Tongue (tissue), 2 donors: ENCODE data around the gene PSMD6.

GRCh38 chr3:60213172-60213844, 1037.9 kb downstream of the FHIT start:
- RAMPAGE, long total RNA: no peak

DNA sequence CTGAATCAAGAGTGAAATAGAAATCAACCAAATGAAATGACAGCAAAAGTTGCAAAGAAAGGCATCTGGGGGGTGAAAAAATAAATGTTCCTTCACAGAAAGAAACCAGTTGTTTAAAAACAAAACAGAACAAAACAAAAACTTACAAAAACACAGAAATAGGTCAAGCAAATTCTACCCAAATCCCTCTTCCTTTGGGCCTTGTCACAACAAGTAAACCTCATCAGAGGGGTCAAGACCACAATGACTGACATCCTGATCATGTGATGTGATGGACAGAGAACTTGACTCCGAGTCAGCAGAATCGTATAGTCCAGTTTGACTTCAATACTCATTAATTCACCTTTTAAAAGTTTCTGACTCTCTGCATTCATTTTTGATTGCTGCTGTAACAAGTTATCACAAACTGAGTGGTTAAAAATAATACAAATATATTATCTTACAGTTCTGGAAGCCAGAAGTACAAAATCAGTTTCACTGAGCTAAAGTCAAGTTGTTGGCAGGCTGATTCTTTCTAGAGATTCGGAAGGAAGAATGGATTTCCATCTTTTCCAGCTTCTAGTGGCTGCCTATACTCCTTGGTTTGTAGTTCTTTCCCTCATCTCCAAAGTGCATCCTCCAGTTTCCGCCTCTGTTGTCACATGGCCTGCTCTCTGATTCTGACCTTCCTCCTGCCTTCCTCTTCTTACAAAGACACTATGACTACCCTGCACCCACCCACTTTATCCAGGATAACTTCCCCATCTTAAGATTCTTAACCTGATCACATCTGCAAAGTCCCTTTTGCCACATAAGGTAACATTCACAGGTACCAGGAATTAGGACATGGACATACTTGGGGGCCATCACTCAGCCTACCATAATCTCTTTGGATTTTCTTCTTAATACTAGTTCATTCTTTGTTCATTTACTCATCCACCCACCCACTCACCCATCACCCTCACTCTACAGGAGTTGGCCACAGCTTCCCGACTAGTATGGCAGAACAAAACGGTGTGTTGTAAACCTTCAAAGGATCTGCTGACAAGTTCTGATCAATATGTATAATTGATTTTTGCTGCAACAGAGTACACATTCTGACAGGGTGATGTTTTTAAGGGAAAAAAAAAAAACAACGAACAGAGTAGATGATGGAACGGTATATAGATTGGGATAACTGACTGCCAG, 932.5 kb downstream of the FHIT start:
- RAMPAGE, long total RNA: no peak

DNA sequence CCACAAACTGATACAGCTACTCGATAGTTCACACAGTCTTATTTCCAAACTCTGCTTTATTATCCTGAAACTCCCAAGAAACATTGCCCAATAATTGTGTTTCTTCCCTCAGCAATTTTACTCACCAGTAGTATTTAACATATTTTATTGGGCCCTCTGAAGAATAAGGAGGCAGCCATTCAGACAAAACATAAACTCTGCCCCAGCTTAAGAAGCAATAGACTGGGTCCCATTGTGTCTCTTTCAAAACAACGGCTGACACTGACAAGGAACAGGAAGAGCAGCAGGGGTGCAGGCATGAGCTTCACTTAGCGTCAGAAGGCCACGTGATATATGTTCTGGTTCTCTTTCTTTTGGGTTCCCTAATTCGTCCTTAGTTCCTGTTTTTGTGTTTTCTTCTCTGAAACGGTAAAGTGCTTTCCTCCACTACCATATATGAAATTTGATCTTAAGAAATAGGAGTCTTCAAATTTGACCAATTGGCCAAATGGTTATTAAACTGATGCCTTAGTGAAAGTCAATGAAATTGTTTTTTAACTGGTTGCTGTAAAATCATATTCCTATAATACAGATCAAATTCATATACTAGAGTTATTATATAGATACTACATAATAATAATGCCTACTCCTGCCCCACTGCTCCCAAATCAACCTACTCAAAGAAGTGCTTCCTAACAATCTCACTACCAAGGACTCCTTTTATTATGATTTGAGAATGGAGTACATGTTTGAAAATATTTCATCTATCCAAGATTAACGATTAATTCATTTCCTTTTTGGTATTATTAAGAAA, 242.1 kb downstream of the FHIT start:
- RAMPAGE, long total RNA: no peak

DNA sequence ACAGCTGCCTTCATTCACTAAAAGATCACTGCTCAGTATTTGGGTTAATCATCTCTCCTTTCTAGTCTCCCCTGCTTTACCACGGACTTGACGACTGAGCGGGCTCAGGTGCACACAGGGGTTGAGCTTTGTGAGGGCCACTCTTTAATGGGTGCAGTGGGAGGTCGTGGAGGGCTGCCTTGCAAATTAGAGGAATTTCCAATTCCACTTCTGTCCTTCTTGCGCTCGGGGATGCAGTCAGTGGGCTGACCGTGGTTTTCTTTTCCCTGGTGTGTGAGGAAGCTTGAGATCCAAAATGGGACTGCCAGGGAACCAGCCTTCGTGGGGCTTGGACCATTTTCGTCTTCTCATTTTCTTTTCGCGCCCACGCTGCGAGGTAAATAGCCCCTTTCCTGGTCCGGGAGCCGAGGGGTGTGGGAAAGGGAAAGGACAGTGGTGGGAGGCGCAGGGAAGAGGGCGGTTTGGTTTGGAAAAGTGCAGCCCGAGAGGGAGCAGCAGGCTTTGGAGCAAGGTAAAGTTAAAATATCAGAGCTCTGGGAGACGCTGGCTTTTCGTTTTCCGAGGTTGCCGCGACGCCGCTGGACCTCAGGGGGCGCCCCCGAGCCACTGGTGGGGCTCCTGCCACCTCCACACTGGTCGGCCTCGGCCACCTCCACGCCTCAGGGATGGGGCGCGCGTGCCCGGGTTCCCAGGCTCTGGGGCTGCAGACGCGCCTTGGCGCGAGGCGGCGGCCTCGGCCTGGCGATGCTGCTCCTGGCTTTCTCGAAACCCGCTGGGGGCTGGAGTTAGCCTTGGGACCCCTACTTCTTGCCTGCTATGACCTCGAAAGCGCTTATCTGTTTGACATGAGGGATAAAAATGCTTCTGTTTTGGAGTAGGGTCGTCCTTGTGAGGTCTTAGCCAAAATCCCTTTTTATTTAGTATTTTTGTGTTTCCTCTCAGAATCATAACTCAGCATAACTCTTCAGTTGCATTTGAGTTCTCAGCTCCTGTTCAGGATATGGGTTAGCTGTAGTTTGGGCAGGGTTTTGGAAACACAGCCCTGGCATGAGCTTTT, 3.1 kb downstream of the PTPRG start:
- RAMPAGE, long total RNA: no peak

DNA sequence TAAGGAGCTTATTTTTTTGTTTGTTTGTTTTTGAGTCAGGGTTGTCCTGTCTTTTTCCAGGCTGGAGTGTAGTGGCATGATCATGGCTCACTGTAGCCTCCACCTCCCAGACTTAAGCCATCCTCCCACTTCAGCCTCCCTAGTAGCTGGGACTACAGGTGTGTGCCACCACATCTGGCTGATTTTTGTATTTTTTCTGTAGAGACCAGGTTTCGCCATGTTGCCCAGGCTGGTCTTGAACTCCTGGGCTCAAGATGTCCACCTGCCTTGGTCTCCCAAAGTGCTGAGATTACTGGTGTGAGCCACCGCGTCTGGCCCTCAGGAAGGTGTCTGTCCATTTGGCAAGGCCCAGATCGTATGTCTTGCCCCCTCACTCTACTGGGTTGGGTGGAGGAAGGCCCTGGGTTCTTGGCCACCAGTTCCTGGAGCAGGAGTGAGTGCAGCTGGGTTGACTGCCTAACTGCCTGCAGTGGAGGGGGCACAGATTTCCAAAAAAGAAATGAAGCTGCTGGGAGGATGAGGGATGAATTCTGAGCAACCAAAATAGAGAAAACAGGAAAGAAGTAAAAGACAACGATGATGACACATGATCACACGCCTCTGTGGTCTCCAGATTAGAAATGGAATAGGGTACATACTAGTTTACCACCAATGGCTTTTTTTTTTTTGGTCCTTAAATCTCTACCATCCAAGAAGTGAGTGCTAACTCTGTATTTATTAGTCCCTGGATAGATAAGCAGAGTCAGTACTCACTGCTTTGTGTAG, 154.0 kb downstream of the PTPRG start:
- RAMPAGE, long total RNA: no peak

GRCh38 chr3:62157040-62157414, 161.8 kb upstream of the C3orf14 start:
- RAMPAGE, long total RNA: no peak

DNA sequence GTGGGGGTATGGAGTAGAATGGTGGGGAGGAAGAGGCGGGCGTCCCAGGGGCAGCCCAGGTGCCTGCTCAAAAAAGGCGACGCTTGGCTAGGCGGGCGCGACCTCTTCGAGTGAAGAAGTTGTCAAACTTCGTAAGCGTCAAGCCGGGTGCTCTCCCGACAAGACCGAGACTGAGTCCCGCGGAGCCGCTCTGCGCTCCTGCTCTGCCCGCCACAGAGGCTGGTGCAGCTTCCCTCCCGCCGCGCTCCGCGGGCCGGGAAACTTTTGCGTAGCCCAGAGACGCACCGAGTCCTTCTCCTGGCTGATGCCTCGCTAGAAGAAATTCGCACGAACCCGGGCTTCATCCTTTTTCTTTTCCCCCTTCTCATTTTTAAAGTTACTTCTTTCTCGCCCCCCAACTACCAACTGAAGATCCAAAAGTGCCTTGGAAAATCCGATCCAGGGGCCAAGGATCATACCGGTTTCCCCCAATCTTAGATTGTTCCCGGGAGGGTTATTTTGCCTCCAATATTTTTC, 2.9 kb downstream of the FEZF2 start:
- RAMPAGE, long total RNA: no peak

DNA sequence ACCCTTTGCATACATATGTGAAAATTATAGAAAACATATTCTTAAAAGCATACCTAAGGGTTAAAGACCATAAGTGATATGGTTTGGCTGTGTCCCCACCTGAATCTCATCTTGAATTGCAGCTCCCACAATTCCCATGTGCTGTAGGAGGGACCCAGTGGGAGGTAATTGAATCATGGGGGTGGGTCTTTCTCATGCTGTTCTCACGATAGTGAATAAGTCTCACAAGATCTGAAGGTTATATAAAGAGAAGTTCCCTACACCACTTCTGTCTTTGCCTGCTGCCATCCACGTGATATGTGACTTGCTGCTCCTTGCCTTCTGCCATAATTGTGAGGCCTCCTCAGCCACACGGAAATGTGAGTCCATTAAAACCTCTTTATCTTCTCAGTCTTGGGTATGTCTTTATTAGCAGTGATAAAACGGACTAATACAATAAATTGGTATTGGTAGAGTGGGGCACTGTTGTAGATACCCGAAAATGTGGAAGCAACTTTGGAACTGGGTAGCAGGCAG, 75.0 kb upstream of the CADPS start:
- RAMPAGE, long total RNA: no peak

DNA sequence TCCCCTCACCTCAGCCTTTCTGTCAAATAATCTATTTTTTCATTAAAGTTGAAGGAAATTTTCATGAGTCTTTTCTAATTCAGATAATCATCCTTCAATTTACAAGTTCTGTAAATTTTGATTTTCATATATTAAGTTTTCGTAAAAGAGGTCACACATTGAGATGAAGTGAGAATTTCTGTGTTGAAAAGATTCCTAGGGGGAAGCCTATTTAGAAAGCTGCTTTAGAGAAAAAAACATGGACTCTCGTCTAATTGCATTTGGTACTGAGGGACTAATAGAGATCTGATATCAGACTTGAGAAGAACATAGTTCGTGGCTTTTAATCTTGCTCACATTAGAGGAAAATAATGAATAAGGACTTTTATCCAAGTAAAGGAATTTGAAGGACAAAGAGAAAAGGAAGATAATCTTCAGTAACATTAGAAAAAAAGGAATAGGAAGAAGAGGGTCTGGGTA, 29.5 kb downstream of the SYNPR start:
- RAMPAGE, long total RNA: no peak

DNA sequence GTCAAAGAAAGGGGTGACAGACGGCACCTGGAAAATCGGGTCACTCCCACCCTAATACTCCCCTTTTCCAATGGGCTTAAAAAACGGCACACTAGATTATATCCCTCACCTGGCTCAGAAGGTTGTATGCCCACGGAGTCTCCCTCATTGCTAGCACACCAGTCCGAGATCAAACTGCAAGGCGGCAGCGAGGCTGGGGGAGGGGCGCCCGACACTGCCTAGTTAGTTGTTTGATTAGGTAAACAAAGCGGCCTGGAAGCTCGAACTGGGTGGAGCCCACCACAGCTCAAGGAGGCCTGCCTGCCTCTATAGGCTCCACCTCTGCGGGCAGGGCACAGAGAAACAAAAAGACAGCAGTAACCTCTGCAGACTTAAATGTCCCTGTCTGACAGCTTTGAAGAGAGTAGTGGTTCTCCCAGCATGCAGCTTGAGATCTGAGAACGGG, 7.0 kb upstream of the SNTN start:
- RAMPAGE, long total RNA: no peak

DNA sequence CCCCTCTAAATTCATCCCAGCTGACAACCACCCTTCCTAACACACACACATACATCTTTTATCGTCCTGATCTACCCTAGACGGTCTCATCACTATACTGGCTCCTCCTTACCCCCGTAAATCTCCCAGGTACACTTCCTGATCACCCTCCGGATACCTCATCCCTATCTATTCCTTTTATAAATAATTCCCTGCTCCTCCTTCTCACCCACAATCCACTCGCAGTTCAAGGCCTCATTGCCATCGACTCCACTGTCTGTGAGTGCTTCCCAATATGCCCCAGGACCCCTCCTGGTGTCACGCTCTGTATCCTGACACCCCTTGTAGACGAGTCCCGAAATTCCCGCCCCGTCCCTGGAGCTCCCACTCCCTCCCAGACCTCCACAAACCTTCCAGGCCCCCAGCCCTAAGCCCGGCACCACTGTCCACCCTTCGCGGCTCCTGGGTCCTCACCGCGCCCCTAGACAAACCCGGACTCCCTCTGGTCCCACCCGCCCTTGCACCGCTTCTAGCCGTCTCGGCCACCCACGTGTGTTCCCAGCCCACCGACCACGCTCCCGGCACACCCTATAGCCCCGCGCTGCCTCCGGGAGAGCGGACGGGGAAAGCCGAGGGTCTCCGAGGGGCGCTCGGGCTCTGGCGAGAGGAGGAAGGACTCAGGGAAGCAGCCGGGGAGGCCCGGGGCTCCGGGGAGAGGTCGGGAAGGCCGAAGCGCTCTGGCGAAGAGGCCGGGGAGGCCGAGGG, 495 bp downstream of the THOC7 start:
- RAMPAGE, long total RNA: no peak

DNA sequence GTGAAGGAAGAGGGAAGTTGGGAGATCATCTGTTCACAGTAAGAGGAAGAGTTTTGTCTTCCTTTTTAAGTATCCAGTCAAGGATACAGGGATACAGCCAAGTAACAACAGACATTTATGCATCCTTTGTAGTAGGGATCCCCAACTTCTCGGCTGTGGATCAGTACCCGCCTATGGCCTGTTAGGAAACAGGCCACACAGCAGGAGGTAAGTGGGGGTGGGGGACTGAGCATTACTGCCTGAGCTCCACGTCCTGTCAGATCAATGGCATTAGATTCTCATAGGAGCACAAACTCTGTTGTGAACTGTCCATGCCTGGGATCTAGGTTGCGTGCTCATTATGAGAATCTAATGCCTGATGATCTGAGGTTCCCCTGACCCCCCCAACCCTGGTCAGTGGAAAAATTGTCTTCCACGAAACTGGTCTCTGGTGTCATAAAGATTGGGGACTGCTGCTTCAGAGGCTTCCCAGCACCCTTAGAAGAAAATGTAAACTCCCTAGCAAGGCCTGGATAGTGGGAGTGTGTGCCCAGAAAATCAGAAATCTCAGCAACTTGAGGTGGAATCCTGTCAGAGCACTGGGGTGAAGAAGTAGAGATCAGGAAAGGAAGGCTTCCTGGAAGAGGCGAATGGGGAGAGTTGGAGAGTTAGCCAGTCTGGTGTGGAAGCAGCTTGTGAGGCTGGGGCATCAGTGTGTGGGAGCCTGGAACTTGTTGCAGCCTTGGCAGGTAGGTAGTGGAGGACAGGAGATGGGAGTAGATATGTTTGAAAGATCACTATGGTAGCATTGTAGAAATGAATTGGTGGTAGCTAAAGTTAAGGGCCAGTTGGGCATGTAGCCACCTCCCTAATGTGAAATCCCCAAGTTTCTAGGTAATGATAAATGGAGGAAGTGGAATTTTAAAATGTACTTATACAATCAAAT, 61.8 kb downstream of the ATXN7 start:
- RAMPAGE, long total RNA: no peak

DNA sequence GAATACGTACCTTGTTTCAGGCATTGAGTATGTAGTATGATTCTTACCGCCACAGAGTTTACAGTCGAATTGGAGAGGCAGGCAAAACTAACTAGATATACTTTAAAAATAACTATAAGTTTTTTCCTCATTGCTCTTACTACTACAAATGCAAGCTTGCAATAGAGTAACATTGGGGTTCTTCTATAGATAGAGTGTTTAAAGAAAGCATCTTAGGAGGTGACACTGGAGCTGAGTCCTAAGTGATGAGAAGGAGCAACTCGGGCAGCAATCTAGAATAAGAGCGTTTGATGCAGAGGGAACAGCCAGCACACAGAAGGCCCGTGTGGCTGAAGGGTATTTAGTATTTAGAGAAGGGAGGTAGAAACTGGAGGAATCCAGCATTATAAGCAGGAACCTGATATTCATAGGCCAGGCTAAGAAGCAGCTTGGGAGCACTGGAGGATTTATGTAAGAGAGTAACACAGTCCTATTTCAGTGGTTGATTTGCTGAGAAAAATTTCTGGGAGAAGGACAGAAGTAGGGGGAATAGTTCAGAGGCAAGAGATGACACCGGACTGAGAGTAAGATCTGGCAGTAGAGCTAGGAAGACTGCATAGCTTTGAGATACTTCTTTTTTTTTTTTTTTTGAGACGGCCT, 70.1 kb downstream of the PSMD6 start:
- RAMPAGE, long total RNA: no peak

DNA sequence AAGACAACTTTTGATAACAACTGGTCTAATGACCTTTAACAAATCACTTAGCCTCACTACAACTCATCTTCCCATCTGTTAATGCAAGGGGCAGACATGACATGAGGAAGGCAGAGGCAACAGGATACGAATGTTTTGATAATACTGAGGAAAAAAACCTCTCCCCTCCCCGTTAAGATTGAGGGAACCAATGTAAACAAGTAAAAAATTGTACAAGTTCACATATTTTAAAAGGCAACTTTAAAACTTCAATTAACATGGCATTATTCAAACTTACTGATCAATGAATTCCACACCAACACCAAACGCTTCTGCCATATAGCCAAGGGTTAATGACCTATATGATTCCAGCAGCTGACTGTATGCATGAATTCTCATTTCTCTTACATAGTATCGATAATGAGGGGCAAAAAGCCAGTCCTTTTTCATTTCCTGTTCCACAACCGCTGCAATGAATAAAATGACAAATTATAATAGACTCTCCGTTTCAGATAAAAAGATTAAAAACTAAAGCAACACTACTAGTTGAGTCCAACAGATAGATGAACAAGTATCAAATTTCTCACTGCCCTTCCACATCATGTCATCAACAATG, 10.0 kb downstream of the PSMD6 start:
- RAMPAGE, long total RNA: no peak

GRCh38 chr3:64022907-64023886, at the start of gene PSMD6:
Gene PSMD6 (minus strand): TSS chr3:64023494.
- RAMPAGE, long total RNA: start-site peak on the minus strand at chr3:64023431-64023481, 718 and 241 reads in 2 replicates

- RAMPAGE, long total RNA: no peak
These were observed 40.8 kb upstream of the PRICKLE2 start for GRCh38 chr3:64265941-64266652.

- RAMPAGE, long total RNA: no peak
These were observed 219.8 kb upstream of the PRICKLE2 start for GRCh38 chr3:64444581-64445976.

GRCh38 chr3:64462135-64462486, 225.7 kb downstream of the ADAMTS9 start:
- RAMPAGE, long total RNA: no peak

GRCh38 chr3:64684630-64685617, 2.9 kb downstream of the ADAMTS9 start:
- RAMPAGE, long total RNA: start-site peak on the plus strand at chr3:64685038-64685142, 15 and 29 reads in 2 replicates

- RAMPAGE, long total RNA: no peak
These were observed 119.0 kb downstream of the MAGI1 start for GRCh38 chr3:65919548-65920365.